ENCODE data around the genes RNF115, NUDT17, ANKRD34A and CHD1L.

GRCh38 chr1:145286857-145287530, 45.0 kb upstream of the PPIAL4D start:
- PRO-cap, result no peak

GRCh38 chr1:145287552-145287866, 45.5 kb upstream of the PPIAL4D start:
- PRO-cap, result no peak

- PRO-cap, result no peak
Observed at GRCh38 chr1:145794922-145795517, 28.9 kb downstream of the RNF115 start.

- PRO-cap, result bidirectional peak, plus-strand start at chr1:145824229, minus-strand start at chr1:145823936
Observed at GRCh38 chr1:145823416-145824571, at the start of gene RNF115. RNF115 (minus strand) TSS chr1:145824095.

GRCh38 chr1:145845029-145846052, at the start of gene NUDT17:
NUDT17 (plus strand) TSS chr1:145845630.
- PRO-cap, result no peak

DNA sequence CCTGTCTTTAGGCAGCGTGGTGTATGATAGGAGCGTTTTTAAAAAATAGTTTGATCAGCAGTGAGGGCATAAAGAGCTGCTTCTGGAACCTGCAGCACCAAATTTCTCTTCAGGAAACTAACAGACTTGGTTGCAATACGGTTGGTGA, 429 bp upstream of the RBM8A start:
- PRO-cap, result no peak

GRCh38 chr1:145961024-145961586, 3.3 kb downstream of the ANKRD34A start:
- PRO-cap, result no peak

- PRO-cap, result bidirectional peak, plus-strand start at chr1:145964690, minus-strand start at chr1:145964473
Observed at GRCh38 chr1:145963996-145965195, at the start of gene ANKRD34A. ANKRD34A (minus strand) TSS chr1:145964575.

DNA sequence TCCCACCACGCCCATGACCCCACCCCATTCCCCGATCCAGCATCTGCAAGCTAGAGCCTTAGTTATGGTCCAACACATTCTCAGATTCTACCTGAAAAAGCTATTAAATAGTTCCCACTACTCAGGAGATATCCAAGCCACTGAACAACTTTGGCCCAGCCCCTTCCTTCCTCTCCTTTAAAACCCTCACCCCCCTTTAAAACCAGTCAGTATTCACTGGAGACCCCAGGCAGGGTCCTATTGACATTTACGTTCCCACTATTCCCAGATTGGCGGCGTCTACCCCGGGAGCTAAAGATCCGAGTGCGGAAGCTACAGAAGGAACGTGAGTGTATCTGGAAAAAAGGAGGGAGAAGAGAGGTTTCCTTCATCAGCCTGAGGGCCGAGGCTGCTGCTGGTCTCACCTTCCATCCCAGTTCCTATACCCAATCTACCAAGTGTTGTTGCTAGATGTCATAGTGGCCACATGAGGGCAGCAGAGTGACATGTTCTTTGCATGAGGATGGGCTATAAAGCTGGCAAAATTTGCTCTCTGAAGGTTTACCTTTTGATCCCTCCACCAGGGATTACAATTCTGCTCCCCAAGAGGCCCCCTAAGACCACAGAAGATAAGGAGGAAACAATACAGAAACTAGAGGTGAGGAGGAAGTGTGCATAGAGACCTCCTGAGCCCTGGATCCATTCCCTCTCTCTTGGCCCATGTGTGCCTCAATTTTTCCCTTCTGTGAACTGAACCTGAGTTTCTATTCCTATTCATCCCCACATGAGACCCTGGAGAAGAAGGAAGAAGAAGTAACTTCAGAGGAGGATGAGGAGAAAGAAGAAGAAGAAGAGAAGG, 12.9 kb downstream of the POLR3GL start:
- PRO-cap, result no peak

- PRO-cap, result no peak
Observed at GRCh38 chr1:145993334-145993937, 2.9 kb downstream of the TXNIP start.

GRCh38 chr1:145993938-145994885, 2.2 kb downstream of the TXNIP start:
- PRO-cap, result no peak

DNA sequence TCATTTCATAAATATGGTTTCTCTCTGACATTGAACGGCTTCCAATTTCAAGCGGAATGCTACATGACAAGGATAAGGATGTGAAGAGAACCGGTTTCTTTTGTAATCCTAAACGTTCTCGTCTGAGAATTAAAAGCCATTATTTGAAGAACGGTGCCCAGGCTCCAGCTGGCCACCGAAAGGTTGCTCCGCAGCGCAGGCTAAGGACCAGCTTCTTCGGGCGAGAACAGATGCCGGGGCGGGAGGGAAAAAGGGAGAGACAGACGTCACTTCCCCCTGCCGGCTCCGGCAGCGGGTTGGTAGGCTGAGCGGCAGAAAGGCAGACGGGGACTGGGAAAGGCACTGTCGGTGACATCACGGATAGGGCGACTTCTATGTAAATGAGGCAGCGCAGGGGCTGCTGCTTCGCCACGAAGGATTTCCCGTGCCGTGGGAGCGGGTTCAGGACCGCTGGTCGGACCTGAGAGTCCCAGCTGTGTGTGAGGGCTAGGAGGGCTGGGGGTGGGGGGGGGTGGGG, 31.7 kb upstream of the PPIAL4H start:
- PRO-cap, result no peak

GRCh38 chr1:146376725-146377527, 32.4 kb upstream of the PPIAL4H start:
- PRO-cap, result no peak

DNA sequence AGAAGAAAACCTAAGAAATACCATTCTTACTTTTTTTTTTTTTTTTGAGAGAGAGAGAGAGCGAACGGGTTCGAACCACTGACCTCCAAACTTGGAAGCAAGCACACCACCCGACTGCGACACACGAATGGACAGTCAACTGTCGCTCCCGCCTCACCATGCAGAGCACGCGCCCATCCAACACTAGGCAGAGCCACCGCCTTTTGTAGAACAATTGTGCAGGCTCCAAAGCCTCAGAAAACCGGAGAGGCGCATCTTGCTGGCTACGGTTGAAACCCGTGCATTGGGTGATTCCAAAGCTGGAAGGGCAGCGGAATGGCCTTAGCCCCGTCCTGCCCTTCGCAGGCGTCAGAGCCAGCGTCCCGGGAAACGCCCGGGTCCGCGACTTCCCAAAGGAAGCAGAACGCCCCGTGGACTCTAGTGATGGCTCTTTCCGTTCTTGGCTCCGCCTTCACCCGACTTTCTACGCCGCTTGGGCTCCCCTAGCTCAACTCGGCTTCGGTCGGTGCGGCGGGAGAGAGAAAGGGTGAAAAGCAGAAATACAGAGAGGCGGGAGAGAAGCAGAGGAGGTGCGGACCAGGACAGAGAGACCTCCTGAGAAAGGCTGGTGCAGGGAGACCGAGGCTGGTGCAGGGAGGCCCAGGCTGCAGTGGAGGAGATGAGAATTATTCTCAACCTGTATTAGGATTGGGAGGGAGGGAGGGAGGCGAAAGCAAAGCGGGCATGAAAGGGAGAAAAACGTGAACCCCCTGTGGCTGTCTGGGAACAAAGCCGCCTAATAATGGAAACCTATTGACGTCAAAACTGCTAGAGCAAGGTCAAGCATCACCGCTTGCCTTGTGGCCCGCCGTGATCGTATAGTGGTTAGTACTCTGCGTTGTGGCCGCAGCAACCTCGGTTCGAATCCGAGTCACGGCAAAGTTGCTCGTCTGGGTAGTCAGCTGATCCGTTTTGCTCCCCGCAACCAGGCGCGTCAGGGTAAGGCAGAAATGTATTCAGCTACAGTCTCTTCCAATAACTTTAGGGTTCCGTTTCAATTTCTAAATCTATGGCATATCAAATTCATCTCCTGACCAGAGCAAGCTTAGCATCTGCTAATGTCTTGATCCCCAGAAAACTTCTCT, 99.5 kb downstream of the PRKAB2 start:
- PRO-cap, result no peak

GRCh38 chr1:147110605-147111263, 61.5 kb downstream of the PRKAB2 start:
- PRO-cap, result no peak

DNA sequence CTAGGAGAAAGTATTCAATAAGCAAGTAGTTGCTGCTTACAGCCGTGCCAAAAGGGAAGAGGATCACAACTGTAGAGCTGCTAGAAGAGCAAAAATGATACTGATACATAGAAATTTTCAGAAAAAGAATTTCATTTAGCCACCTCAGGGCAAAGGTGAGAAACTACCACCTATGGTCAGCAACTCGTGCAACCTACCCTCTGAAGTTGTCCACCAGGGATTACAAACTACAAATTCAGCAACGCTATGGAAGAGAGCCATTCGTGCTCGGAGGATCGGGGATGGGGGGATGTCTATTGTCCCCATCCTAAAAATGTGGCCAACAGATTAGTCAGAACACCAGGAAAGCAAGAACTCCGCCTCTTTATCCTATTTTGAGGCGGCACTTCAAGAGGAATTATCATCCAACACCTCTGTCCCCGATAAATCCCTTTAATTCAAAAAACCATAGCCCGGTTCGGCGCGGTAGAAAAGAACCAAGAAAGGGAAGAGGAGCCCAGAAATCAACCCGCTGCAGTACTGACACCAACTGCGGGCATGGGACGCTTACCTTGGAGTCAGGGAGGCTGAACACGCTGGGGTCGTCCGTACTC, 735 bp downstream of the PRKAB2 start:
- PRO-cap, result no peak

GRCh38 chr1:147242163-147242873, at the start of gene CHD1L:
CHD1L (plus strand) TSS chr1:147242684.
- PRO-cap, result bidirectional peak, plus-strand start at chr1:147242686, minus-strand start at chr1:147242518

DNA sequence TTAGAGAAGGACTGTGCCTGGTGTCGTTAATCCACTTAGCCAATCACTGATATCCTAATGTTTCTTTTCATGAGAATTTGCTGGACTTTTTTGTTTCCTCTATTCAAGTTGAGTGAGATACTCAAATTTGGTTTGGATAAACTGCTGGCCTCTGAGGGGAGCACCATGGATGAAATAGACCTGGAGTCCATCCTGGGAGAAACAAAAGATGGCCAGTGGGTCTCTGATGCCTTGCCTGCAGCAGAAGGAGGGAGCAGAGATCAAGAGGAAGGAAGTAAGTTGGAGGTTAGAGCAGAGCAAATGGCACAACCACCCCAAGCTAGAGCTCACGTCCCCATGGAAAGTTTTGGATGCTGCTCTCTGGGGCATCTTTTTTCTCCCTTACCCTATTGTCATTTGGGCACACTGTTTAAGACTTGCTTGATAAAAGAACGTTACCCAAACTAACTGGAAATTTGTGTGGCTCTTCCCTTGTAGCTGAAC, 37.5 kb downstream of the CHD1L start:
- PRO-cap, result no peak

DNA sequence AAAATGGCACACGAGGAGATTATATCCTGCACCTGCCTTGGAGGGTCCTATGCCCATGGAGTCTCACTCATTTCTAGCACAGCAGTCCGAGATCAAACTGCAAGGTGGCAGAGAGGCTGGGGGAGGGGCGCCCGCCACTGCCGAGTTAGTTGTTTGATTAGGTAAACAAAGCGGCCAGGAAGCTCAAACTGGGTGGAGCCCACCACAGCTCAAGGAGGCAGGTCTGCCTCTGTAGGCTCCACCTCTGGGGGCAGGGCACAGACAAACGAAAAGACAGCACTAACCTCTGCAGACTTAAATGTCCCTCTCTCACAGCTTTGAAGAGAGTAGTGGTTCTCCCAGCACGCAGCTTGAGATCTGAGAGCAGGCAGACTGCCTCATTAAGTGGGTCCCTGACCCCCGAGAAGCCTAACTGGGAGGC, 138.6 kb upstream of the BCL9 start:
- PRO-cap, result no peak

- PRO-cap, result no peak
Observed at GRCh38 chr1:147539015-147539518, 2.2 kb upstream of the BCL9 start.

All from mesenteric fat pad (tissue), 1 donor.